Panc1 (cell line): ENCODE measurements around a stretch of chr7.

DNA sequence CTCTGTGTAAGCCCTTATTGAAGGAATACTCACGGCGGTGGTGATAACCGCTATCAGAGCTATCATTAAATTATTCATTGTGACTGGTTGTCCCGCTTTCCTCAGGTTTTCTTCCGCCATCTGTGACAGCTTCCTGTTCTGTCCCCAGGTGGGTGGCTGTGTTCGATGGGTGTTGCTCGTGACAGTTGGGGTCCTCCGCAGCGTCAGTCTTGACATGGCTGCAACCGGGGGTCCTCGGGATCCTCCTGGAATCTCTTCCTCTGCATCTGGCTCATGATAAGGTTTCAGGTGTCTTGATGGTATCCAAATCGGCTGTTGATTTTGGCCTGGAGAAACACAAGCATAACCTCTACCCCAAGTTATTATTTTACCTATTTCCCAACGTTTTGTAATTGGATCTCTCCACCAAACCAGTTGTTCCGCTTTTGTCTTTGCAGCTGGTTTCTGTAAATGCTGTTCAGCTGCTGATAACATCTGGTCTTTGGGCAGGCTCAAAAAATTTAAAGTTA, 58.2 kb upstream of the INSIG1 start:
- RRBS, 2 experiments = no CpG with 5 or more reads among the region's 14 CpGs

- RRBS, 2 experiments = 64 to 89% methylated on average over 2 to 4 of the region's 23 CpGs
These were observed 45.7 kb upstream of the INSIG1 start for GRCh38 chr7:155251633-155252758.

DNA sequence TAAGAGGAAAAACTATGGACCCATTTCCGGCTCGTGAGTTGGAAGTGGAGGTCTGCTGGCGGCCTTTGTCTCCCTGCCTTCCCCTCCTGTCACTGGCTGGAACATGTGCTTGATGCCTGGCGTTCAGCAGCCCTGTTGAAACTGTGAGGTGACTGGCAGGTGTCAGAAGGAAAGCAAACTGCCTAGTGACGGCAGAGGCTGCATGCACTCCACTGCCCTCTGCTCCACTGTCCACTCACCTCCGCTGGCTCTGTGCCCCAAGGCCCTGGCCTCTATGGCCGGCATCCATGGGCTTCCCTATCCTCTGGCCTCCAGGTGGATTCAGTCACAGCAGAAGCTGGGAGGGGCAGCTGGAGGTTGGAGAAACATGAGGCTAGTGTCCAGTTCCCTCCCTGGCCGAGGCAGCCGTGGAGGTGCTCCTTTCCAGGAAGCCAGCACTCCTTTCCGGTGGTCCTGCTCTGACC, 31.3 kb upstream of the INSIG1 start:
- RRBS, 2 experiments = no CpG with 5 or more reads among the region's 10 CpGs

DNA sequence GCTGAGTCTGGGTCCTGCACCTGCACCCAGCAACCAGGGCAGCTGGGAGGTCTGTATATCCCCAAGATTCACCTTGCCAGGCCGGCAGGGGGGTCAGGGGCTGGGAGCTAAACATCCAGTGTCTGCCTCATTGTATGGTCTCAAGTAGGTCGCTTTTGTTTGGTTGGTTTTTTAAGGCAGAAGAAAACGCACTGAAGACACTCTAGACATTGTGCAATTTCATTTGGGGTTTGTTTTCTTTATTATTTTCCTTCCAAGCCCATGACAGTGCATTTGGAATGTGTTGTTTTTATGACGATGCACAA, 27.7 kb upstream of the INSIG1 start:
- RRBS, 2 experiments = no CpG with 5 or more reads among the region's 4 CpGs

DNA sequence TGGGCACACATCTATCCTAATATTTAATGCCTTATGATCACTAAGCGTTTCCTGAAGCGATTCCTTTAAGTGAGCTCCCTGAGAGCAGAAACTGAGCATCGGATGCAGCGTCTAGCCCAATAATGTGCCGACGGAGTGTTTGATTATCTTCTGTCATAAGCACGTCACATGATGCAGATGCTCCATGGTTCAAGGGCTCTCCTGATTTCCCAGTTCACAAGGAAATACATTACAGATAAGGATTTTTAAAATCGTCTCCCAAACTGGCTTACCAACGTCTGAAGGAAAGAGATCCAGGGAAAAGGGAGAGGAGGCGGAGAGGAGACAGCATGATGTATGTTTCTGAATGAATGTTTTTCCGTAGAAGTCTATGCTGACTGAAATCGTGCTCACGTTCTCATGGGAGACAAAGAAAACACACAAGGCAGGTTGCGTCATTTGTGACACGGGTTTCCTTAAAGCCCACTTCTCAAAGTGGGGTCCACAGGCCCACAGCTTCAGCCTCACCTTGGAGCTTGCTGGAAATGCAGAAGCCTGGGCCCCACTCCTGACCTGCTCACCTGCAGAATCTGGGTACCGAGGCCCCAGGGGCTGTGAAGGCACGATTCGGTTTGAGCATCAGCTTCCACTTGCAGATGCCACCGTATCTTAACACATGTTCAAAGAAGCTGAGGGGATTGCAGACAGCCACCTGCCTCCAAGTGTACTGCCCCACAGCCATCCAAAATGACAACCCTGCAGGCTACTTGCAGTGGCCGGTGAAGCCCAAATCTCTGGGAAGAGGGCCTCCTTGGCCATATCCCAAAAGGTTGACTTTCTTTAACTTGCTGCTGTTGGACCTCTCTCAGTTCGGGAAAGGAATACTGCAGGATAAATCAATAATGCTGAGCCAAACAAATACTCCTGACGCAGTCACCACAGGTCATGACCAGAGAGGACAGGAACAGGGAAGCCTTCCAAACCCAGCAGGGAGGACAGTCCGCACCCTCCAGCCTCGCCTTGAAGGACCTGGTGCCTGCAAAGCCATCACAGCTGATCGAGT, 21.3 kb upstream of the INSIG1 start:
- RRBS, 2 experiments = no CpG with 5 or more reads among the region's 25 CpGs

- RRBS, 2 experiments = no CpG with 5 or more reads among the region's 13 CpGs
These were observed 4.1 kb downstream of the INSIG1 start for GRCh38 chr7:155301460-155302481.

GRCh38 chr7:155303962-155304415, 6.3 kb downstream of the INSIG1 start:
- RRBS, 2 experiments = 77 to 95% methylated on average over 1 of the region's 13 CpGs

- RRBS, 2 experiments = no CpG with 5 or more reads among the region's 7 CpGs
These were observed 19.1 kb downstream of the INSIG1 start for GRCh38 chr7:155316789-155317226.

DNA sequence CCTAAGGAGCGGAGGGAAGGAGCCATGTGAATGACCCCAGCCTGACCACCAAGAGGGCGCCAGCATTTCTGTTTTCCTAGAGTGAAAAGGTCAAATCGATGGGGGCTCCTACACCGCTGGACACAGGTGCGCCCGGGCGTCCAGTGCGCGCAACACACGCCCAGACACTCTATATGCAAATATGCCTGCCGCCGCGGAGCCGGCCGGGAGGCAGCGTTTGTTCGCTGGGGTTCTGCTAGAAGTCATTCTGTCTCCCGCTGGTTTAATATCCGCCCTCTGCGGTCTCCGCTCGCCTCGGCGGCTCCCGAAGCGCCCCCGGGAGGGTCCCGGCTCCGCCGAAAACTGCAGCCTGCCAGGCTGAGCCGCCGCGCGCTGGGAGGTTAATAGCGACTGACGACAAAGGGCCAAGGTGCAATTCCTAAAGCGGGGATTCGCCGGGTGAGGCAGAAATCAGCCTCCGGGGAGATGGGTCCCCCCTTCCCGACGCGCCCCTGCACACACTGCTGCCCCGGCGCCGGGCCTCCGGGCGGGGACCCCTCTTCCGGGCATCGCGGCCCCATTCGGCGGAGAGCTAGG, 8.9 kb downstream of the EN2 start:
- RRBS, 2 experiments = 67 to 79% methylated on average over 19 to 35 of the region's 53 CpGs

DNA sequence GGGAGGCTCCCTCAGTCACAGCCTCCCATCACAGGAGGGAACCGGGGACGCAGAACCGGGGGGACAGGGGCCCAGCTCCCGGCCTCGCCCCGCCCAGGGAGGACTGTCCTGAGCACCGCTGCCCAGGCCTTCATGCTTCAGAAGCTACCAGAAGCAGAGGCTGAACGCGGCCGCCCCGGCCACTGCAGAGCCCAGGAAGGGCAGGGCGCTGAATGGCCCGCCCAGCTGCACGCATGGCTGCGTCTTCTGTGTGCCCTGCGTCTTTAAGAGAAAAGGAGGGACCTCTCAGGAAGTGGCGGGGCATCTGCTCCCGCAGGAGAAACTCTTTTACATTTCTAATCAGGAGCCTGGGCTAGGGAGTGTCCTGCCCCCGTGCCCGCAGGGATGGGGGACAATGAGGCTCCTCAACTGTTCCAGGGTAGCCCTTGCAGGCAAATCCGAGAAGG, 32.4 kb downstream of the EN2 start:
- RRBS, 2 experiments = 42 to 83% methylated on average over 7 to 8 of the region's 21 CpGs

- RRBS, 2 experiments = 33% methylated on average over 1 of the region's 26 CpGs; no CpG with 5 or more reads in 1 of the 2 experiments
These were observed 30.3 kb upstream of the CNPY1 start for GRCh38 chr7:155576554-155577207.

- RRBS, 2 experiments = no CpG with 5 or more reads among the region's 5 CpGs
These were observed 48.7 kb upstream of the CNPY1 start for GRCh38 chr7:155594942-155595493.

DNA sequence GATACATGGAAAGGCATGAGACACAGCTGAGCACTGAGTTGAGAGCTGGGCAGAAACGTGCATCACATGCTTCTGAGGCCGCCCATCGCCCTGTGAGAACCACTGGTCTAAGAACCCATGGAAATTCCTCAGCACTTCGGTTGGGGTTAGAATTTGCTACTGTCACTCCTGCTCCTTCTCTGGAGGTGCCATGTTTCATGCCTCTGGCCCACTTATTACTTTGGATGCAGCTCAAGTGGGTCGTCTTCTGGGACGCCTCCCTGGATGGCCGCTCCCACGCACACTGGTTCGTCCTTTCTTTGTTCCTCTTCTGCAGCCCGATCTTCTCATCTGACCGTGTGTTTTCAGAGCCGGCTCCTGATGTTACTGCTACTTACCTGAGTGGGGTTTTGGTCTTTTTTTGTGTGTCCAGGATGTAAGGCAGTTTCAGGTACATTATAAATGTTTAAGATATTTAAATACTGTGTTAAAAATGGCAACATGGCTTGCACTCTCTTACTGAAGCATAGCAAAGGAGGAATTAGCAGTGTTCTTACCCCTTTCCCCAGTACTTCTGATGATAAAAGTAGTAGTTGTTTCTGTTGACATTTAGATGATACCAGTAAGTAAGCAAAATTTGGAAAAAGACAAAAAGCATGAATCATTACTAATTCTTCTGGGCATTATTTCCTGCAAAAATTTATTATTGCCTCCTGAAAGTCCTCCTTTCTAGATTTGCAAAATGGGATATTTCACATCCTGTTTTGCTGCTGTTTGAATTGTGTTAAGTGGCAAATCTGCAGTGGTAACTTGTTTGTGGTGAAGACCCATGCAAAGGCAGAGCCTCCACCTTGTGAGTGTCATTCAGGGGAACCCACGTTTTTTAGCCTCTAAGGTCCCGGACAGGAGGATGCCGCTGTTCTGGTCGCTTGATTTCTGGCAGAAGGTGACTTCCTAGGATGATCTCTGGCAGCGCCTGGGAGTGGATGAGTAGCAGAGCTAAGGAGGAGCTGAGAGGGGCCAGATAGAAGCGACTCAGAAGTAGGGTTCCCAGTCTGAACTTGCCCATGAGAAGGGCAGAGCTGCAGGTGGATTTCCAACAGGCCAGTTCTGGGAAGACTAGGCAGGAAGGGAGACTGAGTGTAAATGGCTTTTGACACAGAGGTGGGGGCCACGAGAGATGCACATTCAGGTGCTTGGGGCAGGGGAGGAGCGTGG, 59.3 kb downstream of the SHH start:
- RRBS, 2 experiments = no CpG with 5 or more reads among the region's 20 CpGs

DNA sequence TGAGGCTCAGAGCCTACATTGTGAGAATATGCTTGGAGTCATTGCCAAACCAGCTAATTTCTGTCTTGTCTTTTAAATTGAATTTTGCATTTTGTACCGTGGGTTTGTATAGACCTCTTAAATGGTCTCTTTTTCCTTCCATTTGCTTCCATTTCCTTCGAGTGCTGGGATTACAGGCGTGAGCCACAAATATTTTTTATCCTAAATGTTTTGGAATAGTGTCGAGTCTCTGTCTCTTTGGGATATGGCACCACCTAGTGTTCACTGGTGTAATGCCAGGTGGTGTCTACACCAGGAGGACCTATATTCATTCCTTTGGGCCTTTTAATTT, 44.0 kb downstream of the SHH start:
- RRBS, 2 experiments = no CpG with 5 or more reads among the region's 4 CpGs

GRCh38 chr7:155778123-155778919, 33.9 kb downstream of the SHH start:
- RRBS, 2 experiments = no CpG with 5 or more reads among the region's 14 CpGs

DNA sequence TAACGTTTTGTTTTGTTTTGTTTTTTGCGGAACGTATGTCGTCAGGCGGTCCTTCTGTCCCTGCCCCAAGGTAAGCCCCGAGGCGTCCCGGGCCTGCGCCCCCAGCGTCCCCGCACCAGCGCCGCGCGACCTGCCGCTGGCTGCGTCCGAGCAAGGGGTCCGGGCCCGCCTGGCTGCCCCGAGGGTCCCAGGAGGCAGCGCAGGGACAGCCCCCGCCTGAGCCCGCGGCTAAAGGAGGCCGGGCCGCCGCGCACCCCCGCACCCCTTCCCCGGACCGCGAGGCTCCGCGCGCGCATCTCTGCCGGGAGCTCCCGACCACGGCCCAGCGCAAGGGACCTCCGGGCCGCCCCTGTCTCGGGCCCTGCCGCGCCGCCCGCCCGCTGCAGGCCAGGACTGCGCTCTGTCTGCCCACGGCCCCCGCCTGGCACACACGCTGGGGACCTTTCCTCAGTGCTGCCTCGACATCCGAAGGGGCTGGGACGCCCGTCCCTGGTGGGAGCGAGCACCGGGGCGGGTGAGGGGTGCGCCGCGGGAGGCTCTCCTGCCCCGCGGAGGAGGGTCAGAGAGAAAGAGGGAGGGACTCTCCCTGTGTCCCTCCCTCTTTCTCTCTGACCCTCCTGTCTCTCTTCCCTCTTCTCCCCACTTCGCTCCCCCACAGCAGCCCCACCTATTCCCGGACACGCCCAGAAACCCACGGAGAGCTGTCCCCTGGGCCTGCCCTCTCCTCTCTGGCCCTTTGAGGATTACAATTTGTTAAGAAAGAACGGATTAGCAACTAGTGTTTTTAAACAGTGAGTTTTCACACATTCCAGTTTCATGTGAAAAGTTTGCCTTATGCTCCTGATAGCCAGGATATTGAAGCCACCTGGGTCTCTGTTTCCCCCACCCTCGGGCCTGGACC, 24.9 kb downstream of the SHH start:
- RRBS, 2 experiments = 83 to 92% methylated on average over 22 of the region's 71 CpGs

DNA sequence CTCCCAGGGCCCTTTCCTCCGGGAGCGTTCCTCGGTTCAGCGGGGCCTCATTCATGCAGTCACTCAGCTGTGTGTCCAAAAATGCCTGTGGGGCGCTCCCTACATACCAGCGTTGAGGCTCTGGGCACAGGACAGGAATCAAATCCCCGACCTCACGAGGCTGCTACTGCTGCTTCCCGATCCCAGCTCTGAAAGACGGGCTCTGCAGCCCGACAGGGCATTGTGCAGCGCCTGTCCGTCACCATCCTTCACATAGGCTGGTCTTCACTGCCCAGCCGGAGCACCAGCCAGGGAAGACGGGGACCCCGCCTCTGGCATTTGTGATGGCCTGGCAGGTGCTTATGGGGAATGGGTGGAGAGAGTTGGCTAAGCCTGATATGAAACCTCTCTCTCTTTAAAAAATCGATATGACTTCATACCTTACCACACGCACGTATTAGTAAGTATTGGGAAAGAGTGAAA, 110.0 kb upstream of the SHH start:
- RRBS, 2 experiments = 90% methylated on average over 1 of the region's 19 CpGs; no CpG with 5 or more reads in 1 of the 2 experiments

DNA sequence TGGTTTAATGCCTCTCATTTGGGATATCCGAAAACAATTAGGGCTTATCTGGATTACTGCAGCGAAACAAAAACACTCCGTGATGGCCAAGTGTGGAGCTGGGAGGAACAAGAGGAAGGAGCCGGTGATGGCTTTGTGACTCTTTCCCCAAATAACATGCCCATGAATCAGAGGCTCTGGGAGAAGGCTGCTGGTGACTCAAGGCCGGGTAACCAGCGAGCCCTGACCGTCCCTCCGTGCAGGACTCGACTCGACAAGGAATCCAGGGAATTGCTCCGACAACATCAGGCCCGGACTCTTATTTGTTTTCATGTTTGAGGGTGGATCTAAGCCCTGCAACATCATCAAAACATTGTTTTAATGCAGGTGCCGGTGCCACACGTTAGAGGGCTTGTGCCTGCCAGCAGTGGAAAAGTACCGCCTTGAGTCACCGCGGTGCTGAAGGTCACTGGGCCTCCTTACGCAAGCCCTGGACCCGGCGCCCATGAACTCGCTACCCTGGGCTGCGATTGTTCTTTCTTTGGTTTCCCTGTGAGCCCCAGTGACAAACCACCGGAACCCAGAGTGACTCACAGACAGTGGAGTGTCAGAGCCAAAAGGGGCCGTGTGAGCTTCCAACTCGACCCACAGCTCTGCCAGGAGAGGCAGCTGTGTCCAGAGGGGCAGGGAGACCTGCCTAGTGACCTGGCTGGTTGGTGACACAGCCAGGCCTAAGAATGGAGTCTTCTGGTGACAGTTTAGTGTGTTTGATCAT, 139.3 kb upstream of the SHH start:
- RRBS, 2 experiments = 2 to 6% methylated on average over 12 to 15 of the region's 25 CpGs

GRCh38 chr7:155953664-155954103, 141.4 kb upstream of the SHH start:
- RRBS, 2 experiments = no CpG with 5 or more reads among the region's 12 CpGs

DNA sequence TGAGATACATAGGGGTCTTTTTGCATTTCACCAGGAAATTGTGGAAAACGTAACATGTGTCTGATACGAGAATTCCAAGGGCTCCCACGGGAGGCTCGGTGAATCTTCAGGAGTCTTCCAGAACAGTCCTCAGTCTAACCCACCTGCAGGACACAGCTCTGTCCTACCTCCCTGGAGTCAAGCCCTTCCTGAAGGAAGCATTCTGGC, 105.2 kb upstream of the RNF32 start:
- RRBS, 2 experiments = no CpG with 5 or more reads among the region's 4 CpGs